SEM (cell line): ENCODE measurements around a stretch of chr7.

GRCh38 chr7:64463572-64464093 is 99.2 kb downstream of the ZNF680 start:
- PRO-cap = no peak

GRCh38 chr7:64515403-64515890 is 47.4 kb downstream of the ZNF680 start:
- PRO-cap = no peak

- PRO-cap = no peak
Measured at GRCh38 chr7:64569985-64570474, 7.2 kb upstream of the ZNF680 start.

- PRO-cap = no peak
Measured at GRCh38 chr7:64882811-64883065, 20.3 kb upstream of the ZNF273 start.

- PRO-cap = no peak
Measured at GRCh38 chr7:65960480-65961307, 21.3 kb downstream of the GUSB start.

DNA sequence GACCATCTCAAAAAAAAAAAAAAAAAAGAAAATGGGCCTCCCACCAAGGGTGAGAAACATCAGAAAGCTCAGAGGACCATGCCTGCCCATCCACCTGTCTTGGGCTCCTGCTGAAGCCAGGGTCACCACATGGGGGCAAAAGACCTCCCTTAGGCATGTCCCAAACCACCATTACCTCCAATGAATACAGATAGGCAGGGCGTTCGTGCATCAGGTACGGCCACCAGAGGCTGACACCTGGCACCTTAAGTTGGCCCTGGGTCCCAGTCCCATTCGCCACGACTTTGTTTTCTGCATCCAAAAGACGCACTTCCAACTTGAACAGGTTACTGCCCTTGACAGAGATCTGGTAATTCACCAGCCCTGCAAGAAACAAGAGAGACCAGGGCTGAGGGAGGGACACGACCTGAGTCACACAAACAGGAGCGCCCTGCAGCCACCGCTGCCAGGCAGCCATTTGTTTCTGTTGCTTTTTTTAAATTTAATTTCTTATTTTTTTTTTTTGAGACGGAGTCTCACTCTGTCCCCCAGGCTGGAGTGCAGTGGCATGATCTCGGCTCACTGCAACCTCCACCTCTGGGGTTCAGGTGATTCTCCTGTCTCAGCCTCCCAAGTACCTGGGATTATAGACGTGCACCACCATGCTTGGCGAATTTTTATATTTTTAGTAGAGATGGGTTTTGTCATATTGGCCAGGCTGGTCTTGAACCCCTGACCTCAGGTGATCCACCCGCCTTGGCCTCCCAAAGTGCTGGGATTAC is 6.0 kb downstream of the GUSB start:
- PRO-cap = no peak

DNA sequence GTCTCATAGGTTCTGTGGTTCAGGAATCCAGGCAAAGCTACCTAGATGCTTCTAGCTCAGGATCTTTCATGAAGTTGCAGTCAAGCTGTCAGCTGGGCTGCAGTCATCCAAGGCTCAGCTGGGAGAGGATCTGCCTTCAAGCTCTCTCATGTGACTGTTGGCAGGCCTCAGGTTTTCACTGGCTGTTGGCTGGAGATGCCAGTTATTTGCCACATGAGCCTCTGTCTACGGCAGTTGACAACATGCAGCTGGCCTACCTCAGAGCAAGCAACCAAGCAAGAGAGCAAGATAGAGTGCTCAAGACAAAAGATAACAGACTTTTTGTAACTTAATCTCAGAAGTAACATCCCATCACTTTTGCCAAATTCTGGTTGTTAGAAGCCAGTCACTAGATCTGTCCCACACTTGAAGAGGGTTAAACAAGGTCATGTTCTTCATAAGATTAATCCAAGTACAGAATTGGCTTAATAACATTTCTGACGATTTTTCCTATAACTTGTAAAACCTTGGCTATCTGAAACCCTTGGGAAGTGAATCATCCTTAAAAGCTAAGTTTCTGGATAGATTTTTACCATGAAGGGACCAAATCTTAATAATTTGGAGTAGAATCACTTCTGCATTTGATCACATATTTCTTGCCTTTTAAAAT is 125.9 kb downstream of the TPST1 start:
- PRO-cap = no peak

DNA sequence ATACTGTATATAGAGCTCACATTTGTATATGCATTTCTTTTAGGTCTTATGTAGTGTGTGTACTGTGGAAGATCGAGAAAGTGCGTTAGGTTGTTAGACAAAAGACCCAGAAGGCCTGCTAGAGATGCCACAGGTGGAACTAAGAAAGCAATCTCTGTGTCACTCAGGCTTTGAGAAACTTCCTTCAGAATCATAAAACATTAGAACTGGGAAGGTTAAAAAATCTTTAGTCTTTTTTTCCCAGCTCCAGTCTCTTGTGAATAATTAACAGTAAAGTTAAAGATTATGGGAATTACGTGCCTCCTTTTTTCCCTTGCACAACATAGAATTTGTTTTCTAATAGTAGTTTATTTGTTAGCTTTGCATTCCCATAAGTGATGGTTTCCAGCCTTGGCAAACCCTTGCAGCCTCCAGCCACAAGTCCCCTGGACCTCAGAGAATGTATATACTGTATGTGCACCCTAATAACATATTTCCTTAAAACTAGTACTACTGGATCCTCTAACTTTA is 128.3 kb downstream of the TPST1 start:
- PRO-cap = no peak

DNA sequence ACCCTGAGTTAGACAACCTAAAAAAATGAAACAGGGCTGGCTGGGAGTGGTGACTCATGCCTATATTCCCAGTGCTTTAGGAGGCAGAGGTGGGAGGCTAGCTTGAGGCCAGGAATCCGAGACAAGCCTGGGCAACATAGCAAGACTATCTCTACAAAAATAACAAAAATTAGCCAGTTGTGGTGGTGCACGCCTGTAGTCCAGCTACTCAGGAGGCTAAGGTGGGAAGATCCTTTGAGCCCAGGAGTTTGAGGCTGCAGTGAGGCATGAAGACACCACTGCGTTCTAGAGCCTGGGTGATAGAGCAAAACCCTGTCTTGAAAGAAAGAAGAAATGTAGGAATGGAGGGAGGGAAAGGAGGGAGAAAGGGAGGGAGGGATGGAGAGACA is 166.1 kb downstream of the TPST1 start:
- PRO-cap = no peak

DNA sequence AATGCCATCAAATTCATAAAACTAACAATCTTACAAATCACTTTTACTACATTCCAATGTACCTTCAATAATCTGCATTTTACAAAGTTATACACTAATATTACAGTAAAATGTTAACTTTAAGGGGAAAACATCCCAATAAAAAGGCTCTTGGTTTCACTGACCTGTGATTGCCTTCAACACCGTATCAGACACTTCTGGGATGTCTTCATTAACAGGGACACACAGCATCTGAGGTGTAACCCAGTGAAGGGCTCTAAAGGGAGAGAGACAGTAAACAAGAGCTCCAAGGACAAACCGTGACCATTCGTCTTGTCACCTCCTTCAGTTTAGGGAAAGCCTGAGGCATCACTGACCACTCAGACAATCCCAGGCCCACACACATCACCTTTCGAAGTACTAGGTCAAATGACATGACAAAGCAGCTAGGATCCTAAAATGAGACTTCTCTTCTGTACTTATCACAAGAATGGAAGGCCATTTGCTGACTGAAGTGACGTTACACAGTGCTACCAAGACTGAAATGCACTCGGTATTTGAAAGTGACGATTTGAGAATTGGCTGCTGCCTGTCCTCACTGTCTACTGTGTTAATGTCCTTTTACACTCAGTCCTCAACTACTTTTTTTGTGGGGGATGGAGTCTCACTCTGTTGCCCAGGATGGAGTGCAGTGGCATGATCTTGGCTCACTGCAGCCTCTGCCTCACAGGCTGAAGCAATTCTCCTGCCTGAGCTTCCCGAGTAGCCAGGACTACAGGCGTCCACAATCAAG is 200.7 kb upstream of the KCTD7 start:
- PRO-cap = no peak

- PRO-cap = no peak
Measured at GRCh38 chr7:66490321-66491389, 138.0 kb upstream of the KCTD7 start.

- PRO-cap = no peak
Measured at GRCh38 chr7:66629426-66629949, 807 bp downstream of the KCTD7 start.

DNA sequence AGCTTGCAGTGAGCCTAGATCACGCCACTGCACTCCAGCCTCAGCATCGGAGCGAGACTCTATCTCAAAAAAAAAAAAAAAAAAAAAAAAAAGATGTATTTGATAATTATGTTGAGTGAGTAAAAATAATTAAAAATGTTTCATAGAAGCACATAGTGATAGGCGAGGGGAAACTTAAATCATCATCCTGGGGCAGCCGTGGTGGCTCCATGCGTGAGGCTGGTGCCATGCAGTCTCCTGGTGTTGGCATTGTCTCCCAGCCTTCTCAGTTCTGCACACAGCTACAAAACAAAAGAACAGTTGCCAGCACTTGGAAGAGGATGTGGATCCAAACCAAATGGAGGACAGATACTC is 49.1 kb downstream of the RABGEF1 start:
- PRO-cap = no peak

GRCh38 chr7:66859663-66860249 is 61.3 kb upstream of the TMEM248 start:
- PRO-cap = no peak

DNA sequence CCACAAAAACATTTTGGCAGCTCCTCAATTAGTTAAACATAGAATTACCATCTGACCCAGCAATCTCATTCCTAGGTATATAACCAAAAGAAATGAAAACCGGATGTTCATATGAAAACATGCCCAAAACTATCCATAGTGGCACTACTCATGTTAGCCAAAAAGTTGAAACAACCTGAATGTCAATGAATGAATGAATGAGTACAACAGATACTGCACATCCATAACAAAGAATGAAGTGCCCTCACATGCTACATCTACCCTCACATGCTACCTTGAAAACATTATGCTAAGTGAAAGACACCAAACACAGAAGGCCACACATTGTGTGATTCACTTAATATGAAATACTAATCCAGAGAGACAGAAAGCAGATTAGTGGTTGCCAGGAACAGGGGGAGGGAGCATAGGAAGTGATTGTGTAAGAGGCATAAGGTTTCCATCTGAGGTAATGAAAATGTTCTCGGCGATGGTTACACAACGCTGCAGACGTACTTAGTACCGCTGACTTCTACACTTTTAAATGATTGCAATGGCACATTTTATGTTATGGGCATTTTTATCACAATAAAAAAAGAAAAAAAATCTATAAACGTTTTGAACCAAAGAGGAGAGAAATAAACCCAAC is 462.1 kb downstream of the SPDYE21 start:
- PRO-cap = no peak

- PRO-cap = no peak
Measured at GRCh38 chr7:69617931-69618567, 19.8 kb downstream of the AUTS2 start.

- PRO-cap = no peak
Measured at GRCh38 chr7:69620036-69620662, 21.9 kb downstream of the AUTS2 start.

DNA sequence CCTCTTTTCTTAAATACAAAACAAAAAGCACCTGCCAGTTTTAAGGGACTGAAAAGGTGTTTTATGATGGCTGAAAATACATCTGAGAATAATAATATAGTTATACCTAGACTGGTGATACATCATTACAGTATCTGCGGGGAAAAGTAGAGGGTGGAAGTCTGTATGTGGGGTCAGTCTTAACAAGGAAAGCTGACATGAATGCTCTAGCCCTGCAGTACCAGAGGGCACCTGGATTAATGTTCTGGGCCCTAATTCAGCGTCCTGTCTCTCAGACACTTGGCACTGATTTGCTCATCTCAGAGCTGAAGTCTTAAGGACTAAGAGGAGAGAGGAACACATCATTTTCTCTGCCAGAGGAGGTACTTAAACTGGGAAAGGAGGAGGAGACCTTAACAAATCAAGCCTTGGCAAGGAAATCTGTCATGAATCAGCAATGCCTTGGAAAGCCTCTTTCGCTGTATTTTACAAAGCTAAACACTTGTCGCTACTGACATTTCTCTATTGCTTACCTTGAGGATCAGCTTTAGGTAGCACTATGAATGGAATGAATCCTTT is 37.1 kb downstream of the AUTS2 start:
- PRO-cap = no peak

DNA sequence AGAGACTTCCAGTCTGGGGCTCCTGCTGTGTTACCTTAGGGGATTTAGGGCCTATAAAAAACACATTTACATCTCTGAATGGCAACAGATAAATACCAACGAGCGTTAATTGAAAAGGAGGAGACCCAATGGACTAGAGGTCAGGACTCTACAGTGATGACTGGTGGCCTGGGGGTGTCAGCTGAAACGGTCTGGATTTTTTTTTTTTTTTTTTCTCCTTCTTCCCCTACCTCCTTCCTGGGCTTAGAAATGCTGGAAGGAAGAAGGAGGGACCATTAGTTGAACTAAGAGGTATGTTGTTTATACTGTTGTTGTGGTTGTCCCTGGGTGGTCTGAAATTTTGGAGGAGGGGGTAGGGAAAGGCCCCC is 47.5 kb downstream of the AUTS2 start:
- PRO-cap = no peak

DNA sequence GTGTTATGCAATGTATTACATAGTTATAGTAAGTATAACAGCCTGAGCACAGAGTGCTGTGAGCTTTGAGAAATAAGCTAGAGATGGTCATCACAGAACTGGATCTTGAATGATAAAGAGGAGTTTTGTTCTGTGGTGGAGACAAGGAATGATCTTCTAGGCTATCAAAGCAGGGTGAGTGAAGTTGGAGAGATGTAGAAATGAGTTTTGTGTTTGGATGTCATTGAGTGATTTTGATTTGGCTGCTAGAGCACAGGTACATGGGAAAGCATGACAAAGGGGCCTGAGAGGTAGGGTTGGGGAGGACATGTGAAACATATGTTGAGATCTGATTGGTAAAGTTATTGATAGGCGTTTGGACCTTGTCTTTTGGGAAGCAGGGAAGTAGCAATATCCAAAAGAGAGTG is 123.4 kb downstream of the AUTS2 start:
- PRO-cap = no peak